Left lobe of liver (tissue), 1 donor: Measurements from ENCODE around the gene ERGIC1.

- PRO-cap = no peak
Measured at GRCh38 chr5:172774826-172775461, 3.9 kb upstream of the DUSP1 start.

DNA sequence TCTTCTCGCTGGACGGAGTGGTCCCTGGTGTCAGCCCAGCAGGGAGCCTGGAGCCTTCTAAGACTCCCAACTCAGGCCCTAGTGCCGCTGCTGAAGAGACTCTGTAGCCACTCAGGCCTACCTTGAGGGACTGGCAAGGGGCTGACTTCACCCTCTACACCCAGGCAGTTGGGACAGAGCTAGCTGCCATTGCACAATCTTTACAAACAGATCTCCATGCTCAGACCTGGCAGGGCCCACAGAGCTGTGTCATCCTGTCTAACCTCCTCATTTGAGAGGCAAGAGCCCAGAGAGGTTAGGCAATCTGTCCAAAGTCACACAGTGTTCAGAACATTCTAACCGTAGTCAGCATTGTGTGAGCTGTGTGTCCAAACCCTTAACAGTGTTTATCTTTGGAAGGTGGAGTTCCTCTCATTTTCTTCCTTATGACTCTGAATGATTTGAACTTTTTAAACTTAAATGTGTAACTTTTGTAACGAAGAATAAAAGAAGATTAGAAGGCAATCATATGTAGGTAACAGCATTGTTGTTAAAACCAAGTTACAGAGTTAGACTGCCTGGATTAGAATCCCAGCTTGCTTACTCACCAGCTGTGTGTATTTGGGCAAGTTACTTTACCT is 4.6 kb upstream of the DUSP1 start:
- PRO-cap = bidirectional peak, plus-strand start at position 241 of the sequence, minus-strand start at position 132 of the sequence

DNA sequence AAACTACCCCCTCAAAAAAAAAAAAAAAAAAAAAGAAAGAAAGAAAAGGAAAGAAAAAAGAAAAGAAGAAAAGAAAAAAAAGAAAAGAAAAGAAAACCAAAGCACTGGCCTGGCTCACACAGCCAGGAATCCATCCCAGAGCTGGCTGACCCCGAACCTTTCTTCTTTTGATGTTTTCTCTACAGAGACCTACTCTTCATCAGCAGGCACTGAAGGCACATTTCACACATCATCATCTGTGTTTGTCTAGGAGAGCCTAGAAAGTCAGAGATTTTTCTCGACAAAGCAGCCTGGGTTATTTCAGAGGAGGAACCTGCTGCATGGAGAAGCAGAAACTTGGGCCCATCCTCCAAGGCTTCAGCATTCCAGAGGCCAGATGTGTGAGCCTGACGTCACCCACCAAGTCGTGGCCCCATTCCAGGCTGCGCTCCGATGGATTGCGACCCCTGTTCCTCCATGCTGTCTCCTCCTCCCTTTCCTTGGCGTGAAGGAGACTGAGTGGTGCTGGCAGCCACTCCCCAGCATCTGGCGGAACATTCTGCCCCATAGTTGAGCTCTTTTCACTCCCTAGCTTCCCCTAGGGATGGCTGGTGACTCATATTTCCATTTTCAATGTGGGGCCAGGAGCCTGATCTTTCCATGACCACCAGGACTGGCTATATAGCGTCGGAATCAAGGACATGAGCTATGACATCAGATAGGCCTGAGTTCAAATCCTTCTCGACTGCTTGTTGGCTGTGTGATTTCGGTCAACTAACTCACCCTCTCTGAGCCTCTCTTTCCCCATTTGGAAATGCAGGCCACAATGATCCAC is 24.3 kb upstream of the DUSP1 start:
- PRO-cap = no peak

- PRO-cap = no peak
Measured at GRCh38 chr5:172802460-172803057, 31.5 kb upstream of the ERGIC1 start.

GRCh38 chr5:172805560-172806191 is 28.4 kb upstream of the ERGIC1 start:
- PRO-cap = bidirectional peak, plus-strand start at chr5:172805999, minus-strand start at chr5:172805847

GRCh38 chr5:172832529-172833073 is 1.4 kb upstream of the ERGIC1 start:
- PRO-cap = bidirectional peak, plus-strand start at chr5:172832966, minus-strand start at chr5:172832751

DNA sequence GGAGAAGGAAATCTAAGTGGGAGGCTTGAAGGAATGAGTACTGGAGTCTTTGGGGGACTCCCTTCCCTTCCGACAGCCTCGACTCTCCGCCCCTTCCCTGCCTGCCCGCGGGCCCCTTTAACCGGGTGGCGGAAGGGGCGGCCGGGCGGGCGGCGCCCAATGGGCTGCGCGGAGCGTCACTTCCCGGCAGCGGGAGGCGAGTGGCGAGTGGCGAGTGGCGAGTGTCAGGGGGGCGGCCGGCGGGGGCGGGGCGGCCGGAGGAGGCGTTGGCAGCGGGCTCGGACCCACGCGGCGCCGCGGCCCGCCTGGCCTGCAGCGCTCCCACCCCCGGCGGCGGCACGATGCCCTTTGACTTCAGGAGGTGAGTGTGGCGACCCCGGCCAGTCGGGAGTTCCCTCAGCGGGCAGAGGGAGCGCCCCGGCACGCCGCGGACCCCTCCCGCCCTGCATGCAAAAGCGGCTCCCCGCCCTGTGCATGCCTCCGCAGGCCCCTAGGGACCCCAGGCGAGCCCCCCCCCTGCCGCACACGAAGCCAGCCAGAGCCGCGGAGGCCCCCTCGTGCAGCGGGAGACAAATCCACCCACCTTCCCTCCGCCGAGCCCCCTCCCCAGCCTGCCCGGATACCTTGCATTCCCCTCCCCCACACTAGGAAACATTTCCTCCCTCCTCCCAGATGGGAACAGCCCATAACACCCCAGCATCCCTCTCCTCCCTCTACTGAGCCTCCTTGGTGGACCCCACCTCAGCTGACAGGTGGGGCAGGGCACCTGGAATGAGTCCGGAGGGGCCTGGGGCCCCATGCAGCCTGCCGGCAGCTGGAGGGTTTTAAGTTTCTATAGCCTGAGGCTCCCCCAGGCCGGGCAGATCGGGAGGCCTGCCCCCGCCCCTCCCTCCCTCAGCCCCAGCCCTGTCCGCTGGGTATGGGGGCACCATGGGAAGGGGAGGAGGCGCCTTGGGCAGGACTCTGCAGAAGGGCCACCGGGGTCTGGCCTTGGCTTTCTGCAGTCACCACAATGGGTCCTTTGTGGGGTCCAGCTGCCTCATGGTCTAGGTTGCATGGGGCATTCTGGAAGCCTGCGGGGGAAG is at the start of gene ERGIC1:
ERGIC1 (plus strand) TSS at position 179 of the 1,085 bp plus-strand sequence.
- PRO-cap = bidirectional peak, plus-strand start at position 351 of the sequence, minus-strand start at position 119 of the sequence; unidirectional peak, plus-strand start at position 686 of the sequence

GRCh38 chr5:172844945-172845748 is 11.1 kb downstream of the ERGIC1 start:
- PRO-cap = no peak

DNA sequence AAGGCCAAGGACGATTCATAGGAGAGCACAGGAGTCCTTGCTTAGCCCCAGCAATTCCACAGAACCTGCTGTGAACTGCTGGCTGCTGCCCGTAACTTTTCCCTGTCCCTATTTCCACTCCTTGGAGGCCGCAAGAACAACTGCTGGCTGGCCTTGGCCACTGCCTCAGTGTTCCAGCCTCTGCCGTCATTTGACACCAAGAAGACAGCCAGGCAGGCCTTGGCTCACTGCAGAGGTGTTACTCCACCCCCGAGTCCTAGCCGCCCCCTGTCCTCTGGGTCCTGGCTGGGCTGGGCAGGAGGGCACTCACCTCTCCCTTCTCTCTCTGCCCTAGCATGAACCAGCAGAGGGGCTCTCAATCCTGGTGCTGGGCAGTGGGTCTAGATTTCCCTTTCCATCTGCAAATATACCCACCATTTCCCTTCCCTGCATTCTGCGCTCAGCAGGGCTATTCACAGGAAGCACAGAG is 33.3 kb downstream of the ERGIC1 start:
- PRO-cap = bidirectional peak, plus-strand start at position 309 of the sequence, minus-strand start at position 192 of the sequence

DNA sequence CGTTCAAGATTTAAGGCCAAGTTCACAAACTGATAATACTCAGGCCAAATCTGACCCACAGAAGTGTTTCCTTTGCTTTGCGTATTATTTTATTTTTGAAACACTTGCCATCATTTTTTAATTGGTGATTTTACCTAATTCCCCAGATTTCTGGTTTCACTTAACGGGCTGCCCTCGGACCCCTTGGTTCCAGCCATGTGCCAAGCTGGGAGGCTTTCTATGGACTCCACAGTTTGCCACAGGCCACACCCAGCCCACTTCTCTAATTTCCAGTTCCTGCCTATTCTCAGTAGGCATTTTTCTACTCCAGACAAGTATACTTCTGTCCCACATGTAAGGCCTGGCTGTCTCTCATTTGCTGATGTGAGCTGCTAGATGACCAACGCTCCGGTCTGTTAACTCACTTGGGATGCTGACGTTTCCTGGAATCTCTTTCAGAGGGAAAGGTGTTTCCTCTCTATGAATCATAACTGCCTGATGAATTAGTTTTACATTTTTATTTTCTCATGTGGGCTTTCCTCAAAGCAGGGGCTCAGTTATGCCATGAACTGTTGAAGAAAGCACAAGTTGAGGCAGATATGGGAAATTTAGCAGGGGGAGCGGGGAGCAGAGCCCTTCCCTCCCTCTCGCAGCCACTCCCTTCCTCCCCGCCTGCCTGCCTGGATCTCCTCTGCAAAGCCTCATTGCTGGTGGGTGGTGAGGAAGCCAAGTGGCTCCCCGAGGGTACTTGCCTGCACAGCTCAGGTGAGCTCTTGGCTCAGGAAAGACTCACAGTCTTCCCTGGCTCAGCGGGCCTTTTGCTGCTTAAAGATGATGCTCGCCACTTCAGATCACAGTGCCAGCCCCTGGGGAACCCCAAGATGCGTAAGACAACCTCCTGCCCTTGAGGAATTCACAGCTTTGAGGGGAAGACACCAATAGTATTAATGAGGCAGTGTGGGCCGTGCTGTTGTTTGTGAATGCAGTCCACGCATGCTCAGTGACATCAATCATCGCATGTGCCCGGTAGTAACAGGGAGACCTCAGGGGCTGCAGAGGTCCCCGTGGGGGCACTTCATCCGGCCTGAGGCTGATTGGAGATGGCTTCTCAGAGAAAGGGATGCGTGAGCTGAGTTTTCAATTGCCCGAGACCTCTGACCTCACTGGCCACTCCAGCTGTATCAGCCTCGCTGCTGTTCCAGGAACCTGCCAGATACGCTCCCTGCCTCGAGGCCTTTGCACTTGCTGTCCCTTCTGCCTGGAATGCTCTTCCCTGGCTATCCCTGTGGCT is 36.5 kb downstream of the ERGIC1 start:
- PRO-cap = bidirectional peak, plus-strand start at position 1,191 of the sequence, minus-strand start at position 1,135 of the sequence

DNA sequence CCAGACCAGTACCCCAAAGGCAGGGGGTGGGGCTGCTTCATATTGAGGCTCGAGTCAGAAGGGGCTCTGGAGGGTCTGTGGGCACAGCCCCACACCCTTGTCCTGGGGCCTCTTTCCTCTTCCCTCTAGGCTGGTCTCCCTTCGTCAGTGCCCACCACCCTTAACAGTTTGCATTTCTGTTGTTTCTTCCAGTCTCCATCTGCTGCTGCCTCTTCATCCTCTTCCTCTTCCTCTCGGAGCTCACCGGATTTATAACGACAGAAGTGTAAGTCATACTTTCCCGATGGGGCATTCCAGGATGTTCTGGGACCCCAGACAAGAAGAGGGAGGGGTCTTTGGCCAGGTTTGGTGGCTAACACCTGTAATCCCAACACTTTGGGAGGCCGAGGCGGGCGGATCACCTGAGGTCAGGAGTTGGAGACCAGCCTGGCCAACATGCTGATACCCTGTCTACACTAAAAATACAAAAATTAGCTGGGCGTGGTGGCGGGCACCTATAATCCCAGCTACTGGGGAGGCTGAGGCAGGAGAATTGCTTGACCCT is 62.3 kb upstream of the RPL26L1 start:
- PRO-cap = no peak

DNA sequence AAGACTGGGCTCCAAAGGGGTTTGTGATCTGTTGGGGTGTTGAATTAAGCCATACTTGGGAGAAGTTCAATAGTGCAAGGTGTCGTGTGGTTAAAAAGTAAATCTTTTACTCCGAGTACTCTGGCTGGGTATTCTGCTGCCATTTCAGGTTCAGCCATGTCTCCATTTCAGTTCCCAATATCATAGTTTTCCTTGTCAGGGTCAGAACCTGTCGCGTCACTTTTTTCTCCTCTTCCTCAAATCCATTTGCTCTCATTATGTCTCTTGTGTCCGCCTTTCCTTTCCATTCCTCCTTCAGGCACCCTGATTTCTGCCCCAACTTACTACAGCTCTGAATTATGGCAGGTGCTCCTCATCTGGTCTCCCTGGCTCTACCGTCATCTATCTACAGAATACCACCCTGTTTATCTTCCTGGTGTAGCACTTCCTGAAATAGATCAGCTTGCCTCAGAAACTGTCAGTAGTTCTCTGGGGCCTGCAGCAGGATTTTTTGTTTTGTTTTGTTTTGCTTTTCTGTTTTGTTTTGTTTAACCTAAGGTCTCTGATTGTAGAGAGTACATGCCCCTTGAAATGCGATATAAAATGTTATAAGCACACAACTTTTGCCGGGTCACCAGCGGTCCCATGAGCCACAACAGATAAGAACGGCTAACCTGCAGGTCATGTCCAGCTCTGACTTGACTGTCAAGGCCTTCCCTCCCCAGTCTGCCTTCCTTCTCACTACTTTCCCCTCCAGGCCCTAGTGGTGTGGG is 26.8 kb upstream of the CREBRF start:
- PRO-cap = no peak

DNA sequence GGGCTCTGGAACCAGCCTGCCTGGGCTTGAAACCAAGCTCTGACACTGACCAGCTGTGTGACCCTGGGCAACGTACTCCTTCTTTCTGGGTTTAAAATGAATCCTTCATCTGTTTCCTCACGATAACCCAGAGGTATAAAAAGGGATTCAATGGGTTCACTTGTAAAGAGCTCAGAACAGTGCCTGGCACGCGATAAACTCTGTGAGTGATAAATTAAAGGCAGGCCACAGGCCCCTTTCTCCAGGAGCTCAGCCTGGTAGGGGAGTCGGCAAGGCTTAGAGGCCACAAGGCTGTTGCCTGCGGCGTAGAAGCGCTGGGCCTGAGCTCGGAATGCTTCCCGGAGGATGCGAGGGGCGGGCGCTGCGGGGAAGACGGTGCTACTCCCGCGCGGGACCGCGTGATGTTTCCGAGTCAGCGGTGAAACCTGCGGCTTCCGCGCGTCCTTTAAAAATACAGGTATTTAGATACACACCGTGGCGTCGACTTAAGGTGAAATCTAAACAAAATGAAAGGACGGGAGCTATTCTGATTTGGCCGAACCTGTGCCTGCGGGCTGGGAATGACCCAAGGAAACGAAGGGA is 6.4 kb downstream of the NKX2-5 start:
- PRO-cap = no peak

GRCh38 chr5:173230060-173230773 is 4.8 kb downstream of the NKX2-5 start:
- PRO-cap = no peak

DNA sequence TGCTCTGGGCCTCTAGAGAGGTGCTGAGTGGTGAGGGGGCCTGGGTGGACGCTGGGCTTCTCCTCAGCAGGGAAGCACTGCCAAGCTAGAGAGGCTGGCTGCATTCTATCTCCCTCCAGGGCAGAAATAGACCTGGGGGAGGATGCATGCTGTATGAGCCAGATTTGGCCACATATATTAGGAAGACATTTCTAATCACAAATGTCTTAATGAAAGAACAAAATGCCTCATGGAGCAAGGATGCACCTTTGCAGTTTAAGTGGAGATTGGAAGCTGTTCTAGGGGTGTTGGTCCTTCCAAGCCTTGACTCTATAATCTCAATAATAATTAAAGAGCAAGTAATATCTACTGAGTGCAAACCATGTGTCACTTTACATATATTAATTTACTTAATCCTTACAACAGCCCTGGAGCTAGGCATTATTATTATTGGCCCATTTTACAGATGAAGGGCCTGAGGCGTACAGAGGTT is 43.8 kb upstream of the NKX2-5 start:
- PRO-cap = no peak

GRCh38 chr5:173320308-173320819 is 7.8 kb downstream of the STC2 start:
- PRO-cap = no peak

DNA sequence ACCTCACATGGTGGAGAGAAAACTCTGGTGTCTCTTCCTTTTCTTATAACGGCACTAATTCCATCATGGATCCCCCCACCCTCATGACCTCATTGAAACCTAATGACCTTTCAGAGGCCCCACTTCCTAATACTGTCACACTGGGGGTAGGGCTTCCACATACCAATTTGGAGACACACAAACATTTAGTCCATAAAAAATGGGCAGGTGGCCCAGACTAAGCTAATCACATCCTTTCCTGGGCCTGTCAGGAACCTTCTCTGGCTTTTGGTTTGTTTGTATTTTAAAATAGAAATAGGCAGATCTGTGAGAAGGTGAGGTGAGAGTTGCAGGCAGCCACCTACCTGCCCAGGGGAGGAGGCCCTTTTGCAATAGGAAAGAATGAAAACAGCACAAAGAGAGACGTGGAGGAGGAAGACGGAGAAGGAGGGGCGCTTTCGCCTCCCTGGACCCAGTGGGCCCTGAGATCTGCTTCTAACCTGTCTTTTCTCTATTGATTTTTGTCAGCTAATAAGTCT is 90.2 kb upstream of the BOD1 start:
- PRO-cap = no peak

- PRO-cap = no peak
Measured at GRCh38 chr5:173714555-173715324, 98.3 kb upstream of the BOD1 start.

- PRO-cap = no peak
Measured at GRCh38 chr5:173720640-173721093, 104.2 kb upstream of the BOD1 start.

- PRO-cap = no peak
Measured at GRCh38 chr5:173808943-173809431, 79.2 kb upstream of the CPEB4 start.